Measurements from ENCODE around the gene KIF2C.

DNA sequence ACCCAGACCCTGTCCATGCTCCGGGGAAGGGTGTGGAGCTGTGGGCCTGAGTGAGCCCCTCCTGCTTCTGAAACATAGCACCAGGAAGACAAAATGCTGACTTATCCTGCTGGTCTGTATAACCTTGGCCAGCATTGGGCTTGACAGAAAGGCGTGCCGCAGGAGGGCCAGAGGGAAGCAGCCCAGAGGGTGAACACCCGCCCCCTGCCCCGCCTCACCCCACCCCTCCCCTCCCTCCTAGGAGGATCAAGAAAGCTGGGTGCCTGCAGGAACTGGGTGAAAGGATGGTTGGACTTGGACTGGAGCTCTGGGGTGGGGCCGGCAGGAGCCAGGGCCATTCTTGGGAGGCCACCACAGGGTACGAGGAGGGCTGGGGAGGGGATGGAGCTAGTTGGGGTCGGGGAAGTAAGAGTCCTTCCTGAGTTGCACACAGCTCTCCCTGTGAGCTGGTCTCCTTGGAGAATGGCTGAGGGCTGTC lies 27.1 kb downstream of the PTPRF start:
- PRO-cap, result no peak

DNA sequence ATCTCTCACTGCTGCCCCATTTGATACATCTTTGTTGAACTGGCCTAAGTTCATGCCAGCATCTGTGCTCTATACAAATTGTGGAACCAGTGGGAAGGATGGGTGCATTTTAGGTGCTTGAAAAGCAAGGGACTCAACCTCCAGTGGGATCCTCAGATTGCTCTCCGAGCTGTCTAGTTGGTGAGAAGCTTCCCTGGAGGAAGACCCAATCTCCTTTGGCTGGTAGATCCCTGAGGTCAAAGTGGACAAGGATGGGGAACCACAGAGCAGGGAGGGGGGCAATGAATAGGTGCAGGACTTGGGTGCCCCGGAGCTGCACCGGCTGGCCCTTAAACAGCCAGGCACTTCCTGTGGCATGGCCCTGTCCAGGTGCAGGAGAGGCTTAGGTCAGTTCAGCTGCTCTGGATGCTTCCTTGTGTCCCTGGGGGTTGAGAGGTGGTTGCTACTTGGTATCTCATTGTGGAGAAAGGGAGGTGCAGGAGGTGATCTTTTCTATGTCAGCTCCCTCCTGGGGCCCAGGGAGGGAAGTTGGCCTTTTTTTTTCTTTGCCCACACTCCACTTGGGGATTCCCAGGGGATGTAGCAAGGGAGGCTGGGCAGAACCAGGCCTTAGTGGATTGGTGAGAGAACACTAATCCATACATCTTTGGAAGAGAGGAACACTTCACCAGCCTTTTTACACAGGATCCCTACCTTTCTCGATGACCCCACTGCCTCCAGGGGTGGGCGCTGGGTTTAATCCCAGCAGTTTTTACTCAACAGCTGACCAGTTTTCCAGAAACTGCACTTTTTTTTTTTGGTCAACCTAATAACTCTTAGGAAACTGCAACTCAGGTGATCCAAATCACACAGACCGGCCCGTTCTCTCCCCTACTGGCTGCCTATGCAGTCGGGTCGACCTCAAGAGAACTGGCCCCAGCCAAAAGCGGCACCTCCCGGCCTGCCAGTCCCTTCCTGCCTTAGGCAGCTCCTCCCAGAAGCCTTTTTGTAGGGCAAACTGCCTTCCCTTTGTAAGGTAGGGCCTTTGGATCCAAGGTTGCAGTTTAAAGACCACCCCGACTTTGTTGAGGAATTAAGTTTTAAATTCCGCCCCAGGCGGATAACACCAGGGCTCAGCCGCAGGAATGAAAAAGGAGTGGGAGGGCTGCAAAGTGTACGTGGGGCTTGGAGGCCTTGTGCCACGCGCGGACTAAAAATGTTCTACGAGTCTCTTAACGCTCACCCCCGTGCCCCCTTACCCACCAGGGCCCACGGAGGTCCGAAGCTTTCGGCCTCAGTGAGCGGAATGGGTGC lies 1.1 kb upstream of the ST3GAL3 start:
- PRO-cap, result no peak

DNA sequence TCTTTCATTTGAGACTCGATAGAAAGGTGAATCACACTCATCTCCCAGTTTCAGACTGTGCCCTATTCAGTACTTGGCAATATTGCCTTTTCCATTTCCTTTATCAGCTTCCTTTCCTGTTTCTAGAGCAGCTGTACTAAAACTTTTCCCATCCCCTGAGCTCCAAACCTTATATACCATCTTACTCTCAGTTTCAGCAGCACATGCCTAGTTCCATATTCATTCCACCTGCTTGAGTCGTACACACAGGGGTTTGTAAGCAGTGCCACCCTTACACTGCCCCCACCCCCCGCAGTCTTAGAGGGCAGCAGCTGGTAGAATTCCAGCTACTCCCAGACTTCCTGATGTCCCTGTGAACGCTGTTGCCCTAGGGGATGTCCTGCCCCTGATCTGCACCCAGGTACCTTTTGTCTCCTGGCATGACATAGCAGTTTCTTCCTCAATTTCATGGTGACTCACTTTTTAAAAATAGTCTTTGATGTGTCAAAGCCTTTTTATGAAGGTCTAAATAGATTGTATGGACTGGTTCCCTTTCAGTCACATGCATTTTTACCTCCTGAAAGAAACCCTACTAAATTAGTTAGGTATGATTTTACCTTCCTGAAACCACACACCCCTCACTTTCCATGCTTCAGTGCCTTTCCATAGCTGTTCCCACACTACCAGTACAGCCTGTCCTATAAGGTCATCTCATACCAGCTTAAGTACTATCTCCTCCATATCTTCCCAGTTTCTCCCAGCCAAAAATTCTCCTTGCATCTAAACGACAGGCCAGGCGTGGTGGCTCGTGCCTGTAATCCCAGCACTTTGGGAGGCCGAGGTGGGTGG lies 76.3 kb downstream of the ST3GAL3 start:
- PRO-cap, result no peak

DNA sequence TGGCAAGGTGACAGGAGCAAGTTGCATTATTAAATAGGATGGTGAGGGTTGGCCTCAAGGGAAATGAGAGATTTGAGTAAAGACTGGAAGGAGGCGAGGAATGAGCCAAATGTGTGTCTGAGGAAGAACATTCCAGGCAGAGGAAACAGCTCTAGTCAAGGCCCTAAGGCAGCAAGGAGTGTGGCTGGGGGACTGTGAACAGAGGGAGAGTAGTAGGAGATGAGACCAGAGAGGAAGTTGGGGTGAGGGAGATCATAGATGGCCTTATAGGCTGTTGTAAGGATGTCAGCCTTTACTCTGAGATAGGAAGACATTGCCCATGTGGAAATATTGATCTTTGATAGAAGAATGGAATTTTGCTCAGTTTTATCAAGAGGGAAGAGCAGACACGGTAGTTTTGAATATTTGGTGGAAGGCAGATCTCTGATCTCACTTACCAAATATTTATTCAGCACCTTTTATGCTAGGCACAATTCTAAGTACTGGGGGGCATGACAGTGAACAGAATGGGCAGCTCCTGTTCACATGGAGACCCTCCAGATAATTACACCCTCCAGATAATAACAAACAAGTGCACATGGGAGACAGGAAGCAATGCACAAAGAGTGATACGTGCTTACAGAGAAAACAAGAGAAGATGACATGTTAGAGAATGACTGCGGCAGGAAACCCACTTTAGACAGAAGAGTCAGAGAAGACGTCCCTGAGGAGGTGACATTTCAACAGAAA lies 55.0 kb upstream of the ARTN start:
- PRO-cap, result no peak

GRCh38 chr1:43977866-43978538 lies 1.0 kb upstream of the B4GALT2 start:
- PRO-cap, result no peak

- PRO-cap, result no peak
These were observed 1.9 kb downstream of the B4GALT2 start for GRCh38 chr1:43980555-43981587.

DNA sequence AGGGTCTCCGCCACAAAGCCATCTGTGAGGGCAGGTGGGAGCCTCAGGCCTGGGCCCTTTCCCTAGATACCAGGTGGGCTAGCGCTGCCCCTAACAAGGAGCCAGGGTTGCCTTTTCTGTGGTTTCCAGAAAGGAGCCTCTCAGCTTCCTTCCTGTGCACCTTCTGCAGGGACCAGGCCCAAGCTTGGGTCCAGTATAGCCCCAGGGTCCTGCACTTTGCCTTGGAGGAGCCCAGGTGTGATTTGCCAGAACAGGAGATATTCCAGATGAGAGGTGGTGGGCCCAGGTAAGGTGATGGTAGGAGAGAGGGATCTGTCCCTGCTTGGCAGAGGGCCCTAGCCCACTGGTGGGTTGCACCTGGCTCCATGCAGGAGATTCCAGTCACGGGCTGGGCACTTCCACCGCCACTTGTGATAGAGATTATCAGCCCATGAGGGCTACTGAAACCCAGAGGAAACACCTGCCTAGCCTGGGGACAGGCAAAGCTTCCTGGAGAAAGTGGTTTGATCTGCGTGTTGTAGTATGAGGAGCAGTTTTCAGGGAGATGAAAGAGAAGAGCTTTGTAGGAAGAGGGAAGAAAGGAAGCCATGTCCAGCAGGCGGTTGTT lies 1.1 kb downstream of the CCDC24 start:
- PRO-cap, result no peak

DNA sequence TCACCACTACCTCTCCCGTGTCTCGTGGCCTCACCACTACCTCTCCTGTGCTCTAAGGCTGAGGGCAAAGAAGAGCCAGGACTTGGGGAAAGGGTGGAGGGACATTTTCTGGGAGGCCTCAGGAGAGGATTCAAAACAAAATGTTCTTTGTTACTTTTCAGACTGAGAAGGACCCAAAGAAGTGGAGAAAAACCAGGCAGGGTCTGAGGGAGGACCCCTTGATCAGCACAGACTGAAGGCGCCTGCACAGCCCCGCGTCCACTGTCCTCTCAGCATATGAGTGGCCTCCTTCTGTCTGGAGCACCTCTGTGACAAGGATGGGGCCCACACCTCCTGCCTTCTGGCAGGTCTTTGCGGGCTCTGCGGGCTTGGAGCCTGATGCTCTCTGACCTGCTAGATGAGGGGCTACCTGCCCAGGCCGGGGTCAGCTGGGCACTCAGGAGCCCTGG lies 7.5 kb downstream of the SLC6A9 start:
- PRO-cap, result no peak

DNA sequence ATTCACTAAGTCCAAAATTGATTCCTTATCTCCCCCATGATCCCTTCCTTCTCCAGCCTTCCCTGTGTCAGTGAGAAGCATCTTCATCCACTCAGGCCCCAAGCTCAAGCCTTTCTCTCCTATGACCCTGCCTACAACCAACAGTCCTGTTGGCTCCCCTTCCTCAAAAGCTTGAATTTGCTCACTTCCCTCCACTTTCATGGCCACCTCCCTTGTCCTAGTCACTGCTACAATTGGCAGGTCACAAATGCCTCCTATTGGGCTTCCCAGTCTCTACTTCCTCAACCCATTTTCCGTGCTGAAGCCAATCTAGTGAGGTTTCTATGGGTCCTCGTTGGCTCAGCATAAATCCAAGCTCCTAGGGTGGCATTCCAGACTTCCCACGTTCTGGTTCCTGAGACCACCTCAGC lies 40.2 kb upstream of the SLC6A9 start:
- PRO-cap, result no peak

GRCh38 chr1:44244035-44244661 lies 30.9 kb downstream of the DMAP1 start:
- PRO-cap, result no peak

DNA sequence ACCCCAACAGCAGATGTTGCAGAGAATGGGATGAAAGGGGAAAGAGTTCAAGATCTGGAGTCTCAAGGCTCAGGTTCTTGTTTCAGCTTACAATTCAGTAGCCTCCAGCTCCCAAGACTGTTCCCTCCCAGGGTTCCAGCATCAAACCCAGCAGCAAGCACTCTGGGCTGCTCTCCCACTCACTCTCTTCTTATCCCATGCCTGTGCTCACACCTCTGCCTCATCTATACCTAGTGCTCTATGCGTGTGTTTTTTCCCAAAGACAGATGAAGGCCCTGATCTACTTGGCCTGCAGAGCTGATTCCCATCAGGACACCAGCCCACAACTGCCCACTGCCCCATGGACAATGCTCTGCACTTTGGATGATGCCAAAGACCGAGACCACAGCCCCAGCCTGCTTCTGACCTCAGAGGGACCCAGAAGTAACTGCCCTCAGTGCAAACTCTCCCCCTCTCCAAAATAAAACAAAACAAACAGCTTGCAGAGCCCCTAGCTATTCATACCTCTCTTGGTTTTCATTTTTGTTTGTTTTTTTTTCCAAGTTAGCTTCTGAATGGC lies 61.4 kb downstream of the DMAP1 start:
- PRO-cap, result no peak

DNA sequence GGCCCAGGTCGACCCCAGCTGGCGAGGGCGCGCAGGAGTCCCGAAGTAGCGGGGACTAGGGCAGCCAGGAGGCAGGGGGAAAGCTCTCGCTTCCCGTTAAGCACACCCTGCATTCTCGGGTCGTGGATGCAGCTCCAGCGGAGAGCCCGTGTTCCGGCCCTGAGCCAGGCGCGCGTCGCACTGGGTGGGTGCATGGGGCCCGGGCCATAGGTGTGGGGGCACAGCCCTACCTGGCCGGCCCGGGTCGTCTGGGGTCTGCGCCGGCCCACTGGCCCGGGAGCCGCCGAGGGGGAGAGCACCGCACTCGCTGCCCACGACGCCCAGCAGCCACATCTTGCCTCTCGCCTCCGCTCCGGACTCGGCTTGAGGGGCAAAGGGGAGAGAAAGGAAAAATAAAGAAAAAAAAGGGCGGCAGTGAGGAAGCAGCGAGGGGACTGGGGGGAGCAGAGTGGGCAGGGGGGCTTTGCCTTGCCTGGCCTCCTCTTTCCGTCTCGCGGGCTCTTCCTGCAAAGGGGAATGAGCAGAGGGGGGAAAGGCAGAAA lies 1.9 kb downstream of the RNF220 start:
- PRO-cap, result no peak

- PRO-cap, result no peak
These were observed 7.4 kb downstream of the ARMH1 start for GRCh38 chr1:44681815-44682492.

DNA sequence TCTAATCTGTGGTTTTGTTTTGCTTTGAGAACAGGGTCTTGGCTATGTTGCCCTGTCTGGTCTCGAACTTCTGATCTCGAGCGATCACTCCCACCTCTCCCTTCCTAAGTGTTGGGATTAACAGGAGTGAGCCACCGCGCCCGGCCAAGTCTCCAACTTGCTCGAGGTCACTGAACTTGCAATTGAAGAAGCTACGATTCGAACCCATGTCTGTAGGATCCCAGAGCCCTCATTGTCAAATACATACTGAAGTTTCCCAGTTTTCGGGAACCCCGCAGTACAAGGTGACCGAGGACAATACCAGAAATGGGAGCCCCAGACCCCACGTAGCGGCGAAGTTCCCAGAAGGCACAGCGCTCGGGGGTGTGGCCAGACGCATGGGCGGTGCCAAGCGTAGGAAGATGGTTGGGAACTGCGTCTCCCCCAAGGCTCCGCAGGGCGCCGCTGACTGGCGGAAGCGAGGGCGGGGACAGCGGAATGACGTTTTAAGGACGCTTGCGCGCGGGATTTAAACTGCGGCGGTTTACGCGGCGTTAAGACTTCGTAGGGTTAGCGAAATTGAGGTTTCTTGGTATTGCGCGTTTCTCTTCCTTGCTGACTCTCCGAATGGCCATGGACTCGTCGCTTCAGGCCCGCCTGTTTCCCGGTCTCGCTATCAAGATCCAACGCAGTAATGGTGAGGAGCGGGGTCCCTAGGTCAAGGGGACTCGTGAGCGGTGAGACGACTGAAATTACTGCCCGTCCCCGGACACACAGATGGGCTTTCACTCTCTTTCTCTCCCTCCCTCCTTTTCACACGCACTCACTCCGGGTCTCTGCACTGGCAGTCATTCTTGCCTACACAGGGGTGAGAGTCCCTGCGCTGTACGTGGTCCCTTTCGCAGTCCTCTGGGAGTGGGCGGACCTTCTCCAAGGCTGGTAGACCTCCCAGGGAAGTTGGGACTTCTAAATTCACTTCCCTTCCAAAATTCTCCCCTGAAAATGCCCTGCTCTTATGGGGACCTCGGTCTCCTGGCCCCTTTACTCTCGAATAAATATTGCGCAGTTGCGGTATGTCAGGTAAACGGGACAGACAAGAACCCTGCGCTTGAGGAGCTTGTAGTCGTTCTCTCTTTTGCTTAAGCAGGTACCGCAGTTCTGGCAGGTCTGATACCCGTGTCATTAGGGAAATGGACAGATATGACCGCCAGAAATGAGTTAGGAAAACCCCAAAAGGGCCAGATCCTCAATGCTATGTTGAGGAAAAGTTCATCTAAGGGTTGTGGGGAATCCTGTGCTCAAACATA lies at the start of gene KIF2C:
Gene KIF2C (plus strand): TSS at position 511 of the 1,286 bp plus-strand sequence.
- PRO-cap, result bidirectional peak, plus-strand start at position 511 of the sequence, minus-strand start at position 324 of the sequence; bidirectional peak, plus-strand start at position 881 of the sequence, minus-strand start at position 896 of the sequence; unidirectional peak, minus-strand start at position 1,032 of the sequence; unidirectional peak, minus-strand start at position 1,139 of the sequence

GRCh38 chr1:44778362-44778567 lies 2.9 kb downstream of the RPS8 start:
- PRO-cap, result no peak

GRCh38 chr1:44811119-44812184 lies 3.1 kb downstream of the BTBD19 start:
- PRO-cap, result no peak

DNA sequence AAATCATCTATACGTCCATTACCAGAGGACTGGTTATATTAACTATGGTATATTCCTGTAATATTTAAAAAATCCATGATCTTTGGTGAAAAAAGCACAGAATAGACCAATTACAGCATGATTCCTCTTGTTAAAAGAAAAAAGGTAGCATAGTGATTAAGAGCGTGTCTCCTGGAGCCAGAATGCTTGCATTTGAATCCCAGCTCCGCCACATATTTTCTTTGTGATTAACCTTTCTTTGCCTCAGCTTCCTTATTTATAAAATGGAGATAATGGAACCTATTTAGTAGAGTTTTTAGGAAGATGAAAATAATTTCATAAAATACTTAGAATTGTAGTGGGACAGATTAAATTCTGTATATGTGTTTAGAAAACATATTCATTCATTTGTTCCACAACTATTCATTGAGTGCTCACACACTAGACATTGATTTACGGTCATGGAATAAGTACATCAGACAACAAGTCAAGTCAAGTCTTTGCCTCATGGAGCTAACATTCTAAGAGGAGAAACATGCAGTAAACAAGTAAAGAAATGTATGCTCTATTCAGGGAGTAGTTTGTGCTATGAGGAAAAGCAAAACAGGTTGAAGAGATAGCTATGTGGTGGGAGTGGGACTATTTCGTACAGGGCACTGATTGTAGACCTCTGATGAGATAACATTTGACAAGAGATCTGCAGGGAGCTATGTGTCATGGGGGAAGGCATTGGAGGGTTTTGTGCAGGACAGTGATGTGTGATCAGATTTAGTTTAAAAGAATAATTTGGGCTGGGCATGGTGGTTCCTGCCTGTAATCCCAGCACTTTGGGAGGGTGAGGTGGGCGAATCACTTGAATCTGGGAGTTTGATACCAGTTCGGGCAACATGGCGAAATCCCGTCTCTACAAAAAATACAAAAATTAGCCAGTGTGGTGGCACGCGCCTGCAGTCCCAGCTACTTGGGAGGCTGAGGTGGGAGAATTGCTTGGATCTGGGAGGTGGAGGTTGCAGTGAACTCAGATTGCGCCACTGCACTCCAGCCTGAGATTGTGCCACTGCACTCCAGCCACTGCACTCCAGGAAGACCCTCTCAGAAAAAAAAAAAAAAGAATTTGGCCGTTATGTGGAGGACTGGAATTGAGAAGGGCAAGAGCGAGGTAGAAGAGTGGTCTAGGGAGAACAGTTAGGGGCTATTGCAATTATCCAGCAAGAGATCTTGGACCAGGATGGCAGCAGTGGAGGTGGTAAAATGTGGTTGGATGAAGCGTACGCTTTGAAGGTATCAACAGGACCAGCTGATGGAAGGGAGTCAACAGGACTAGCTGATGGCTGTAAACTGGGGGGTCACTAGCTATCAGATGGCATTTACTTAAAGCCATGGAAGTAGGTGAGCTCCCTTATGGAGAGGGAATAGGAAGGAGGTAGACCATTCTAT lies 9.2 kb downstream of the BTBD19 start:
- PRO-cap, result no peak

DNA sequence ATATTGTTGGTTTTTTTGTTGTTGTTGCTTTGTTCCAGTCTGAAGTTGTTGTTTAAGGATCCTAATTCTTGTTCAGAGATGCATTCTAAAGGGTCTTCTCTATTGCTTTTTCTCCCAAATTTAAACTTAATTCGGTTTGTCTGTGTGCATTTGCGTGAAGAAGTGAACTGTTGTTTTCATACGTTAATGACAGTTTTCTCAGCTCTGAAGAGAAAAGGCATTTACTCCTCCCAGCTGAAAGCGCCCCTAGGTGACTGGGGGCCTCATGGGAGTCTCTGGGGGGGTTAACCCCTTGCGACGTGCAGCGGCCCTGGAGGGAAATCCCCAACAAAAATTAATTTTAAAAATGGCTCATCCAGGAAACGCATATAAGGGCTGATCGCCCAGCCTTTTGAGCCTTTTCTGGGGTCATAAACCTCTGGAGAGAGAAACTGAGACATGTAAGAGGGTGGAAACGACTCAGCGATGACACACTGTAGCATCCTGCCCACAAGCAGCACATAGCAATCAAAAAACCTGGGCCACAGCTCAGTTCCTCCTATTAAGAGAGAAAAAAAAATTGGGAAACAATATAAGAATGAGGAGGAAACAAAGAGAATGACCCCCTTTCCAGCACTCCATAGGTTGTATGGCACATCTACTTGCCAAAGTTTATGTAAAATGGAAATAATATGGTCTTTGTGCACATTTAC lies 20.4 kb upstream of the HPDL start:
- PRO-cap, result no peak

GRCh38 chr1:45361040-45361487 lies 21.1 kb downstream of the TOE1 start:
- PRO-cap, result no peak

DNA sequence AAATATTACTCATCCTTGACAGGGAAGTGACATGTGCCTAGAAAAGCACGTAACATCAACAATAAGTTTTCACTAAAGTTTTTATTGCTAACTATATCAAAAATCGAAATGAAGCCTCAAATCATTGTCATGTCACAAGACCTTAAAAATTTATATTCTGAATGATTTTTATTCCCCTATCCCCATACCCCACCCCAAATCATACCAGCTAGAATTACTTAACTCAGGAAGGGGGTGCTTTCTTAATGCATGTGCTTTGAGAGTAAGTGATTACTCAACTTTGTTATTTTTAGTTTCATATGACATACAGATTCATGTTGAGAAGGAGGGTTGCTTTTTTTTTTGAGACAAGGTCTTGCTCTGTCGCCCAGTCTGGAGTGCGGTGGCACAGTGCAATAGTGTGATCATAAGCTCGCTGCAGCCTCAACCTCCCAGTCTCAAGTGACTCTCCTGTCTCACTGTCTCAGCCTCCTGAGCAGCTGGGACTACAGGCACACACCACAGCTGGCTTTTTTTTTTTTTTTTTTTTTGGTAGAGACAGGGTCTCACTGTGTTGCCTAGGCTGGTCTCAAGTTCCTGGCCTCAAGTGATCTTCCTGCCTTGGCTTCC lies 53.9 kb downstream of the TOE1 start:
- PRO-cap, result no peak